HT-29 (cell line): ENCODE measurements around a stretch of chr3.

DNA sequence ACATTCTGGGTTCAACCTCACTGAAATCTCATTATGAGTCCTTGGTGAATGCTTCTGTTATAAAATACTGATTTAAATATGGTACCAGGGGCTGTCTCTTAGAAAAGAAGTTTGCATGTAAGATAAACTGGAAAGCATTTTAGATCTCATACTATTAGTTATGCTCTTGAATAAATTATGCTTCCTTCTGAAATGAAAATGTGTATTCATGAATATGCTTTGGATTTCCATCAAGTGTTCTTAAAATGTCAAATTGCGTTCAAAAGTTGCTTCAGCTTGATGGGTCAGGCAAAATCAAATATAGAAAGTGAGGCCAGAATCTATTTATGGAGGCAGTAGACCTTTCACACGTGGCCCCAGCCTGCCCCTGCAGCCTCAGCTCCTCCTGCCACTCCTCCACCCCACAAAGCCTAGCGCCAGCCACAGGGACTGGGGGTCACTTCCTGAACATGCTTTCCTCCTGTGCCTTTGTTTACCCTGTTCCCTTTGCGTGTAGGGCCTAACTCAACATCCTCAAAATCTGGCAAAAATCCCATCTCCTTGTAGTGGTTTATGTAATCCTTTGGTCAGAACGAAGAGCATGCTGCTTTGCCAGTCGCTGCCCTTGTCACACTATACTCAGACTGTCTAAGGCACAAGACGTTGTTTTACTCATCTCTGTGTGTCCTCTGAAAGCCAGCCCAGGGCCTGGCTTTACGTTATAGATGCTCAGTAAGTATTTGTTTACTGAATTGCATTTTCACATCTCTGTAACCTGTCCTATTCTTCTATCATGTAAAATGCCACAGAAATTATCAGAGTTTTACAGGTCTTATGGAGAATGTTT lies 39.5 kb downstream of the KBTBD12 start:
- RAMPAGE, long total RNA, result no peak

GRCh38 chr3:128011070-128011683 lies 41.1 kb upstream of the SEC61A1 start:
- RAMPAGE, long total RNA, result no peak

GRCh38 chr3:128254968-128255474 lies 101.7 kb downstream of the EEFSEC start:
- RAMPAGE, long total RNA, result no peak

GRCh38 chr3:128478106-128478972 lies 11.6 kb upstream of the DNAJB8 start:
- RAMPAGE, long total RNA, result no peak

DNA sequence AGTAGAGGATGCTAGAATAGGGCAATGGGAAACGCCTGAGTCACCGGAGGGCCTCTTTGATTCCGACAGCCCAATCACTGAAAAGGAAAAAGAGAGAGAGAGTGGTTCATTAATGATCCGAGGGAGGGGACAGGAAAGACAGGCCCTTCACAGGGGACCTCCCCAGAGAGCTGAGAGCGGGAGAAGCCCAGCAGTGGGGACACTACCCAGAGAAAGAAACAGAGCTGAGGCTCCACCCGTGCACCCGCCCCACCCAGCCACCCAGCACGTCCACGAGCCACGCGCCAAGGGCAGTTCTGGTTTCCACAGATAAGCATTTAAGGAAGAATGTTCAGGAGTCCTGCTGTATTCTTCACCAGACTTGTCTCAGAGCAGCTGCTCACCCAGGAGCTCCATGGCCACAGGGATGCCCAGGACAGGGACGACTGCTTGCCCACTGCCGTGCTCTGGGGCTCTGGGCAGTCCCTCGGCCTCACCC lies 76.8 kb downstream of the RPN1 start:
- RAMPAGE, long total RNA, result no peak

DNA sequence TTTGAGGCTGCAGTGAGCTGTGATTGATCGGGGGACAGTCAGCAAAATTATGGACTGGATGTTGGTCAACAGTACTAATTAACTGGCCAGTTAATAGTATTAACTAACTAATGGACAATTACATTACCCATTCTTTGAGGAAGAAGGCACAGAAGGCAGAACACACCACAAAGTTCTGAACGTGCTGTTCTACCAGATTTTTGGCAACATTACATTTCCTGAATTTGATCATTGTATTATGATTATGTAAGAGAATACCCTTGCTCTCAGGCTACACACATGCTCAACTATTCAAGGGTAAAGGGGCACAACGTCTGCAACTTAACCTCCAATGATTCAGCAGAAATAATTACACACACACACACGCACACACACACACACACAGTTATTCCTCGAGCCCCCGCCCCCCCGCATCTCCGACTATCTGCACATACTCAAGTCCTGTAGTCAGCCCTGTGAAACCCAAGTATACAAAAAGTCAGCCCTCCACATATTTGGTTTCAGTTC lies 26.9 kb downstream of the RPN1 start:
- RAMPAGE, long total RNA, result no peak

GRCh38 chr3:128649241-128649870 lies 1.3 kb downstream of the RPN1 start:
- RAMPAGE, long total RNA, result no peak

DNA sequence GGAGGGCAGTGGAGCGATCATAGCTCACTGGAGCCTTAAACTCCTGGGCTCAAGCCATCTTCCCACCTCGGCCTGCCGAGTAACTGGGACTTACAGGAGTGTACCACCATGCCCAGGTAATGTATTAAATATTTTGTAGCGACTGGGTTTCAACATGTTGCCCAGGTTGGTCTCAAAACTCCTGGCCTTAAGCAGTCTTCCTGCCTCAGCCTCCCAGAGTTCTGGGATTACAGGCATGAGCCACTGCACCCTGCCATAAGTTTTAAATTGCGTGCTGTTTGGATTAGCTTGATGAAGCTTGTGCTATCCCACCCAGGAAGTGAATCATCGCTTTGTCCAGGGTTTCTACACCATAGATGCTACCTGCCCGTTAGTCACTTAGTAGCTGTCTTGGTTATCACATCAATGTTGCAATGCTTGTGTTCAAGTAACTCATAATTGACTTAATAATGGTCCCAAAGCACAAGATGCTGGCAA lies 61.8 kb downstream of the RAB7A start:
- RAMPAGE, long total RNA, result no peak

- RAMPAGE, long total RNA, result no peak
These were observed 75.6 kb downstream of the RAB7A start for GRCh38 chr3:128801374-128802260.

DNA sequence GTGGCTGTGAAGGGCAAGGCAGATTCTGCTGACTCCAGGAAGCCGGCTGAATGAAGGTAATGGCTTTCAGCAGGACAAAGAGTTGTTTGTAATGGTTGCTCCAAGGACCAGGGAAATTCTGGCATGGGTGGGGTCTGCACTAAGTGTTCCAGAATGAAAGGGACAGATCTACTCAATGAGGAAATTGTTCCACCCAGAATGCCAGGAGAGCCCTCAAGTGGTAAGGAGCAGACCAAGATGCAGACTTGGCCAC lies 70.7 kb upstream of the ACAD9 start:
- RAMPAGE, long total RNA, result no peak

DNA sequence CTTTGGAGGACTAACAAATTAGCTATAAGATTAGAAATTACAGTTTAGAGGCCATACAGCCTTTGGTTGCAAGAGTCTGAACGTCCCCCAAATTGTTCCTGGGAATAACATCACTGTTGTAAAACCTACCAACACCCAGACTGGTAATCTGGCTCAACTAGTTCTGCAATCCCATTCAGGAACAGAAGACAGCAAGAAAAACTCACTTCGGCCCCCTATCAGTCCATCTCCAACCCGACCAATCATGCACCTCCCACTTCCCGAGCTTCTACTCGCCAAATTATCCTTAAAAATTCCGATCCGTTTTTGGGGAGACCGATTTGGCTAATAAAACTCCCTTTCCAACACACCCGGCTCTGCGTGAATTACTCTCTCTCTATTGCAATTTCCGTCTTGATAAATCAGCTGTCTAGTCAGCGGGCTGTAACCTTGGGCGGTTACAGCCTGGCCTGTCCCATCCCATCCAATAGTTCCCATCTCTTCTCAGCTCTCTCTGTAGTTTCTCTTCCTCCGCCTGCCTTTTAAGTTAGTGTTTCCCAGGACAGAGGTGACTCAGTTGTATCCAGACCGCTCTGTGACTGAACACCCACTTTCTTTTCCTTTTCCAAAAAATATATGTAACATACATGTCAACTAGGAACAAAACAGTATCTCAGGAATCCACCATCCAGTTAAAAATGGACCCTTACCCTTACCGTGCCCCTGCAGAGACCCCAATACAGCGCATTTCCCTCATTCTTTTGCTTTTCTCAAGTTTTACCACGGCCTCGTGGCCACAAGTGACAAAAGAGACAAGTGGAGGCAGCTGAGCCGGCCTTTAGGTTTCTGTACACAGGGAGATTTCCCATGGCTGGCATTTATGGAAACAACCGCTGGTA lies 740 bp upstream of the ACAD9 start:
- RAMPAGE, long total RNA, result no peak

- RAMPAGE, long total RNA, result no peak
These were observed 2.6 kb downstream of the EFCC1 start for GRCh38 chr3:129003615-129004282.

- RAMPAGE, long total RNA, result no peak
These were observed 13.2 kb upstream of the GP9 start for GRCh38 chr3:129047460-129047659.

GRCh38 chr3:129065124-129066121 lies 4.8 kb downstream of the GP9 start:
- RAMPAGE, long total RNA, result no peak

- RAMPAGE, long total RNA, result no peak
These were observed 26.8 kb downstream of the GP9 start for GRCh38 chr3:129087365-129087818.

GRCh38 chr3:129118778-129119286 lies 2.8 kb downstream of the RAB43 start:
- RAMPAGE, long total RNA, result no peak

DNA sequence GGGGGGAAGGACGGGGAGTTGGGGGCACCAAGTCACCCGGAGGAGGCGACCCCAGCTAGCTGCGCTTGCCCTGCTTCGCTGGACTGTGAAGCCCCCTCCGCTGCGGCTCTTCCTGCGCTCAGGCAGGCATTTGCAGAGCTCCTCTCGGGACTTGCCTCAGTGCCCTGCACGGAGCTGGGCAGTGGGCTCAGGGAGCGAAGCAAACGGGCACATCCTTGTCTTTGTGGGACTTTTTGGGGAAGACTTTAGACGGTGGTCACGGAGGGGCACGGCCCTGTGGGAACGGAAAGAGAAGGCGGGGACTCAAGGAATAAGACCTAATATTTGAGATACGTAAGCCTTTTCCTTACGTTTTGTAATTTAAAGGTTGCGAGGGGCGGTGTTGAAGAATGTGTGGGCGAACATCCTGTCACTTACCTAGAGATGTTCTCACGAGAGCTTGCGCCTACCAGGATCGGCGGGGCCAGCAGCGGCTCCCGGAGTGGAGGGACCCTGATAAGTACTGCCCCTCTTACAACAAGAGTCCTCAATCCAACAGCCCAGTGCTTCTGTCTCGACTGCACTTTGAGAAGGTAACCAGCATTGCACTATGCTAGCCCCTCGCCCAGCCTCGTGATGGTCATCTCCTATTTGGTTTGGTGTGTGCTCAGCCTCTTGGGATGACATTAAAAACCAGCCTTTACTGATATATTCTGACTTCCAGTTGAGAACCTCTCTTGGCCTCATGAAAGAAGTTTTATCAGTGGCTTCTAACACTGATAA lies 855 bp downstream of the HMCES start:
- RAMPAGE, long total RNA, result no peak

GRCh38 chr3:129343675-129344313 lies 27.7 kb upstream of the H1-10 start:
- RAMPAGE, long total RNA, result no peak

- RAMPAGE, long total RNA, result no peak
These were observed 3.6 kb upstream of the EFCAB12 start for GRCh38 chr3:129431879-129432638.

DNA sequence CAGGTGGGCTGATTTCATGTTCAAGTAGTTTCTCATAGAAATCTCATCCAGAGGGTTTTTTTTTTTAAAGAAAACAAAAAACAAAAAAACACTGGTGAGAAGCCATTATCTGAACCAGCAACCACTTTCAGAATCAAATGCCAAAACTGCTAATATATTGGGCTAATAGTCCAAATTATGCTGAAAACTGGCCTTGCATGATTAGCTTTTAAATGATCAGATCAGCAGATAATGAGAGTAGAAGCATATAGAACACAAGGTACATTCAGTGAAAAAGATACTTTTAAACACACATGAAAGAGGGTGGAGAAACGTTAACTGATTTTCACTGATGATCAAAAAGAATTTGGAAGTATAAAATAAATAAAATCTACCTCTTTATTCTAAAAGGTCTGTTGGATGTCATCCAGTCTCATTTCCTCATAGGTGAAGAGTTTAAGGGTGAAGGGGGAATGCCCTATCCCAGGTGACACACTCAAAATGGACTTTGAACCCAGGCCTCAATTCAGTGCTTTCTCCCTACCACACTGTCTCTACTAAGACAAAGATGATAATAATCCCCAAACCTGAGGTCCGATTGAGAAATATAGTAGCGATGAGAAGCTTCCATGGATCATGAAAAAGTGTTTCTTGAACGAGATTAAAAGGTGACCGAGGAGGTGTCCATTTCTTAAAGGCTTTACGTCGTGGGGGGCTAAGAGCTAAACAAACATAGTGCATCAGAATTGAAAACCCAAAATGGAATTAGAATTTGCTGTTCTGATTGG lies 5.0 kb upstream of the EFCAB12 start:
- RAMPAGE, long total RNA, result no peak